Suprapubic skin (tissue), 4 donors: ENCODE results near the gene ENTREP1.

DNA sequence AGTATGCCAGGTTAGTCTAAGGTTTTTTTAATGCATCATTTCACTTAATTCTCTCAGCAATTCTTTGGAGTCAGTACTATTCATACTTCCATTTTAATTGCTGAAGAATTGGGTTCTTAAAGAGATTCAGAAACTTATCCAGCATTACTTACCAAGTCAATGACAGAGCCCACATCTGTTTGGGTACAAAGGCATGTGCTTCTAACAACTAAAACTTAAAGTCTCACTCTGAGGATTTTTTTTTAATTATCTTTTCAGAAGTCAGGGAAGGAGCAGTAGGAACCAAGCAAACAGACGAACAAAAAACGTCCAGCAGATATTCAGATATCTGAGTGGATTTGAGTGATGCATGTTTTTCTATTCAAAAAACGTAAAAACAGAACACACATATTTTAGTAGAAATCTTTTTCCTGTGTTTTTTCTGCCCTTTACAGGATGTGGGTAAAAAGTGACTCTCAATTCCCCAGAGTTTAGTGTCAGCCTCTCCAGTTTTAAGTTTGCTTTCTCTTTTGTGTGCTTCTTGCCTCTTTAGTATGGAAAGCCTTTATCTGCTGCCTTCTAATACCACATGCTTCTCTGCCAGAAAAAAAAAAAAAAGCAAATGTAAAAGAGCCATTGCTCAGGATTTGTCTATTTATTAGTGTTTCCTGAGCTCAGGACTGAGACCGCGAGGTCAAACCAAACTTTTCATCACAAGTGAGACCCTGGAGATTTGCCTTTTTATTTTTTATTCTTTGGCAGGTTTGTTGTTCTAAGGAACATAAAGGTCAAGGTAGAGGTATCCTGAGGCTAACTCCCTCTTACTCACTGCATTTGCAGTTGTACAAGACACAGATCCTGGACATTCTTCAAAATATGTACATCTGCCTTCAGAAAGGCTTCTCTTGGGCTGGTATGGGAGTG is 116.2 kb downstream of the PABIR1 start:
- PRO-cap, result no peak
- RAMPAGE, long total RNA, 4 experiments, result no peak in any of the 4 experiments

- PRO-cap, result no peak
- RAMPAGE, long total RNA, 4 experiments, result no peak in any of the 4 experiments
Measured at GRCh38 chr9:68942113-68942446, 71.8 kb downstream of the PRKACG start.

DNA sequence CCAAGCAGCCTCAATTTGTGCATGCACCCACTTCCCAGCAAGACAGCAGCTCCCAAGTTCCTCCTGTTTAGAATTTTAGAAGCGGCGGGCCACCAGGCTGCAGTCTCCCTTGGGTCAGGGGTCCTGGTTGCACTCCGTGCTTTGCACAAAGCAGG is 213 bp upstream of the FXN start:
- PRO-cap, result no peak
- RAMPAGE, long total RNA, 4 experiments, result no peak in any of the 4 experiments

DNA sequence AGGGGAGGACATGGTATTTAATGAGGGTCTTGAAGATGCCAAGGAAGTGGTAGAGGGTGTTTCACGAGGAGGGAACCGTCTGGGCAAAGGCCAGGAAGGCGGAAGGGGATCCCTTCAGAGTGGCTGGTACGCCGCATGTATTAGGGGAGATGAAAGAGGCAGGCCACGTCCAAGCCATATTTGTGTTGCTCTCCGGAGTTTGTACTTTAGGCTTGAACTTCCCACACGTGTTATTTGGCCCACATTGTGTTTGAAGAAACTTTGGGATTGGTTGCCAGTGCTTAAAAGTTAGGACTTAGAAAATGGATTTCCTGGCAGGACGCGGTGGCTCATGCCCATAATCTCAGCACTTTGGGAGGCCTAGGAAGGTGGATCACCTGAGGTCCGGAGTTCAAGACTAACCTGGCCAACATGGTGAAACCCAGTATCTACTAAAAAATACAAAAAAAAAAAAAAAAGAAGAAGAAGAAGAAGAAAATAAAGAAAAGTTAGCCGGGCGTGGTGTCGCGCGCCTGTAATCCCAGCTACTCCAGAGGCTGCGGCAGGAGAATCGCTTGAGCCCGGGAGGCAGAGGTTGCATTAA is 1.4 kb downstream of the FXN start:
- PRO-cap, result no peak
- RAMPAGE, long total RNA, 4 experiments, result no peak in any of the 4 experiments

GRCh38 chr9:69134396-69134970 is 39.6 kb upstream of the TJP2 start:
- PRO-cap, result no peak
- RAMPAGE, long total RNA, 4 experiments, result no peak in any of the 4 experiments

GRCh38 chr9:69136489-69137197 is 37.4 kb upstream of the TJP2 start:
- PRO-cap, result no peak
- RAMPAGE, long total RNA, 4 experiments, result no peak in any of the 4 experiments

DNA sequence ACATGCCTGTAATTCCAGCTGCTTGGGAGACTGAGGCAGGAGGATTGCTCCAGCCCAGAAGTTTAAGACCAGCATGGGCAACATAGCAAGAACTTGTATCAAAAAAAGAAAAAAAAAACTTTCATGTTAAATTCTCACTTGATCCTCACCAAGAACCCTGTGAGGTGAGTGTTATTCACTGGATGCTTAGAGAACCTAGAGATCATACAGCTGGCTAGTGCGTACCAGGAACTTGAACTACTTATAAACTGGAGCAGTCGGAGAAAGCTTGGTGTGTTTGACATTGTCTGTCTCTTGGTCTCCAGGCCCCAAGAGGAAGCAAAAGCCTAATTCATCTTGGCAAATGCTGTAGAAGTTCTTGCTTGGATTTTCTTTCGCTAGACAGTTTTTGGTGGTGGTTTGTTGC is 18.1 kb downstream of the TJP2 start:
- PRO-cap, result no peak
- RAMPAGE, long total RNA, 4 experiments, result no peak in any of the 4 experiments

GRCh38 chr9:69324372-69325464 is at the start of gene ENTREP1:
Gene ENTREP1, plus strand, starts transcription at chr9:69325215.
- PRO-cap, result bidirectional peak, plus-strand start at chr9:69325222, minus-strand start at chr9:69325045
- RAMPAGE, long total RNA, 4 experiments, result no peak in any of the 4 experiments

DNA sequence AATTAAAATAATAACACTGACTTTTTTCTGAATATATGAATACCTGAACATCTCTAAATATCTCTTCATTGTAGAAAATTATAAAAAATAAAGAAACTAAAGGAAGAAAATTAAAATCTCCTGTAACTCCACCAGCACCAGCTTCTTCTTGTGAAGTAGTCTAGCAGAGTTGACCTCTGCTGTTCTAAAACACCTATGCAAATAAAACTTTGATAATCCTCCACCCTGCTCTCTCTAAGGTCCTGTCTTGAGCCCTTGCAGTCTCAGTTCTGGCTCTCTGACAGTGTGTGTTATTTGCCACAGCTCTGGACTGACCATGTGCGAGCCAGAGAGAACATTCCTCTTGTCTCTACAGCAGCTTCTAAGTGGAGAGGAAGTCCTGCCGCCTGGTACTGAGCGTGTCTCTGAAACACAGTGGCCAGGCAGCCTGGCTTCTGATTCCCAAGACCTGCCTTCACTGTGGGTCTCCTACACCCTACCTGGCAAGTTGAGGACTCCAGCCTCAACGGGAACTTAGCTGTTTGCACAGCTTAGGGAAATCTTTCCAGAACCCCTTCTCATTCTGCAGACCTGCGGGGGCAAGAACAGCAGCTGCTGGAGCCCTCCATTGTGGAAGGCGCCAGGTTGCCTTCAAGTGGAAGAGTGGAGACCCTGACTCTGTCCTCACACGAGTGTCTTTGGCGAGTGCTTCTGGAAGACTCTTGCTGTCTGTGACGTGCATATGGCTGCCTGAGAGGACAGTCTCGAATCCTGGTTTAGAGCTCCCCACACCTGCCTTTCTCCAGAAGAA is 61.7 kb downstream of the ENTREP1 start:
- PRO-cap, result no peak
- RAMPAGE, long total RNA, 4 experiments, result no peak in any of the 4 experiments

DNA sequence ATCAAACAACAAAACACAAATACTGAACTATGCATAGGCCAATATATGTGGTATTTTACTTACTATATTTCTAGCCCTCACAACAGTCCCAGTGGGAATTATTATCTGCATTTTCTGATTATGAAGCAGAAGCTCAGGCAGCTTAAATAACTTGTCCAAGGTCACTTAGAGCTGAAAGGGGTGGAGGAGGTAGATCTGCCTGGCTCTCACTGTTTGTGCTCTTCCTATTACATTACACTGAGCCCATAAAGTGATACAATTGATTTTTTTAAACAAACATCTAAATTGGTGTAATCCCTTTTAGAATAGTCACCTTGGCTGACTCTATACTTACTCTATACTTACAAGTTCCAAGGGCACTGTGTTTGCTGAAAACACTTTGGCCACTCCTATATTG is 144.8 kb downstream of the APBA1 start:
- PRO-cap, result no peak
- RAMPAGE, long total RNA, 4 experiments, result no peak in any of the 4 experiments

DNA sequence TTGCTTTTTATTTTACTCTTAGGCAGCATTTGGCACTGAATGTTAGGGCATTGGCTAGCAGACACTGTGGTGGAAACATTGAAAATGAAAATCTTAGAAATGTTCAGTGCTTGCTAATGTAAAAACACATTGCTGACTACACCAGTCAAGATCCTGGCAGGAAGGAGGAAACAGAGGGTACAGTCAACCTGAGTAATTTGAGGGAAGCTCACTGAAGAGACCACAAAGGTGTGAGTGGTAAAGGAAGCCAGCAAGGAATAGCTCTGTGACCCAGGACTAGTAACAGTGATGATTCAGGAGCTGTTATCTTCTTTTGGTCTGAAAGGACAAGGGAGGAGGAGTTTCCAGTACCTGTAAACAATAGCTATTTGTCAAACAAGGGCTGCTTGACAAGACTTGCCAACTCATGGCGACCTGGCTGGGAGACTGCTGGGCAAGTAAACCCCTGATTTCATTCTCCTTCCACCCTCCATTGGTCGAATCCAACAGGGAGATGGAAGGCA is 68.0 kb downstream of the MAMDC2 start:
- PRO-cap, result no peak
- RAMPAGE, long total RNA, 4 experiments, result no peak in any of the 4 experiments

DNA sequence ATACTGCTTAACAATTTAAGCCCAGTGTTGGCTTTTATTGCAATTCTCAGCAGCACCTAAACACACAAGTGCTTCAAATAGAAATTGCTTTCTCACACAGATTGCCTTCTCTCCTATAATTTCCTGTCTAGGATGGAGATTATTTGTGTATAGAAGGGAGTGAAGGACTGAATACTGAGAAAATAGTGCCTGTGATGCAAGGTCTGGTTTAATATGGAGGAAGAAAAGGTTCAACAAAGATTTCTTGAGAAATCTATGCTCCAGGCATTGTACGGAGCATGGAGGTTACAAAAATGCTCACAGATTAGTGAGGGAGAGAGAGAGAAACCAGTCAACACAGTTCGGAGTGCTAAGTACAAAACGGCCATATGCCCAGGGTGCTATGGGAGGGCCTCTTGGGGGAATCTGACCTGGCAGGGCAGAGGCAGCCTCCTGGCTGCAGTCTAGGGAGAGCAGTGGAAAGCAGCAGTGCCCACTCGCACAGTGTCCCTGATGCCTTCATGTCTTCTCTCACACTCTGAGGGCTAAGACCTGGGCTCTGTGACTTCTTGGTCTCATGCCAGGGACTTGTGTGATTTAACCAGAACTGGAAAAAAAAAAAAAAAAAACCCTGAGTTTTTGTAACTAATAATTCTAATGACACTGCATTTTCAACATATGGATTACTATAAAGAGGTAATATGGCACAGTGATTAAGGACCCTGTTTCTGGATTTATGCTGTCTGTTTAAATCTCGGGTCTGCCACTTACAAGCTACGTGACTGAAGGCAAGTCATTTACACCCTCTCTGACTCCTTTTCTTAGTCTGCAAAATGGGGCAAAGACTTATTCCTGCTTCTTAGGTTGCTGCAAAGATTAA is 29.7 kb upstream of the SMC5 start:
- PRO-cap, result no peak
- RAMPAGE, long total RNA, 4 experiments, result no peak in any of the 4 experiments

- PRO-cap, result bidirectional peak, plus-strand start at chr9:70258572, minus-strand start at chr9:70258549
- RAMPAGE, long total RNA, 4 experiments, result no peak in any of the 4 experiments
Measured at GRCh38 chr9:70258097-70258749, 555 bp upstream of the SMC5 start.

DNA sequence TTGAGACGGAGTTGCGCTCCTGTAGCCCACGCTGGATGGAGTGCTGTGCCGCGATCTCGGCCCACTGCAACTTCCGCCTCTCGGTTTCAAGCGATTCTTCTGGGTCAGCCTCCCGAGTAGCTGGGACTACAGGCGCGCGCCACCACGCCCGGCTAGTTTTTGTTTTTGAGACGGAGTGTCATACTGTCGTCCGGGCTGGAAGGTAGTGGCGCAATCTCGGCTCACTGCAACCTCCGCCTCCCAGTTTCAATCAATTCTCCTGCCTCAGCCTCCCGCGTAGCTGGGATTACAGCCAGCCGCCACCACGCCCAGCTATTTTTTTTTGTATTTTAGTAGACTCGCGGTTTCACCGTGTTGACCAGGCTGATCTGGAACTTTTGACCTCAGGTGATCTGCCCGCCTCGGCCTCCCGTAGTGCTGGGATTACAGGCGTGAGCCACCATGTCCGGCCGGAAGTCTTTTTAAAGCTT is 1.2 kb downstream of the SMC5 start:
- PRO-cap, result no peak
- RAMPAGE, long total RNA, 4 experiments, result no peak in any of the 4 experiments

DNA sequence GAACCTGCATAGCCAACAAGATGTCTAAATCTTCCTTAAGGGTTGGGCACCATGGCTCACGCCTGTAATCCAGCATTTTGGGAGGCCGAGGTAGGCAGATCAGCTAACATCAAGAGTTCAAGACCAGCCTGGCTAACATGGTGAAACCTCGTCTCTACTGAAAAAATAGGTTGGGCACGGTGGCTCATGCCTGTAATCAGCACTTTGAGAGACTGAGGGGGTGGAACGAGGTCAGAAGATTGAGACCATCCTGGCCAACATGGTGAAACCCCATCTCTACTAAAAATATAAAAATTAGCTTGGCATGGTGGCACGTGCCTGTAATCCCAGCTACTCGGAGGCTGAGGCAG is 43.2 kb downstream of the SMC5 start:
- PRO-cap, result no peak
- RAMPAGE, long total RNA, 4 experiments, result no peak in any of the 4 experiments

- PRO-cap, result no peak
- RAMPAGE, long total RNA, 4 experiments, result no peak in any of the 4 experiments
Measured at GRCh38 chr9:70405102-70405768, 9.2 kb downstream of the KLF9 start.

GRCh38 chr9:70411482-70411648 is 3.1 kb downstream of the KLF9 start:
- PRO-cap, result no peak
- RAMPAGE, long total RNA, 4 experiments, result no peak in any of the 4 experiments

DNA sequence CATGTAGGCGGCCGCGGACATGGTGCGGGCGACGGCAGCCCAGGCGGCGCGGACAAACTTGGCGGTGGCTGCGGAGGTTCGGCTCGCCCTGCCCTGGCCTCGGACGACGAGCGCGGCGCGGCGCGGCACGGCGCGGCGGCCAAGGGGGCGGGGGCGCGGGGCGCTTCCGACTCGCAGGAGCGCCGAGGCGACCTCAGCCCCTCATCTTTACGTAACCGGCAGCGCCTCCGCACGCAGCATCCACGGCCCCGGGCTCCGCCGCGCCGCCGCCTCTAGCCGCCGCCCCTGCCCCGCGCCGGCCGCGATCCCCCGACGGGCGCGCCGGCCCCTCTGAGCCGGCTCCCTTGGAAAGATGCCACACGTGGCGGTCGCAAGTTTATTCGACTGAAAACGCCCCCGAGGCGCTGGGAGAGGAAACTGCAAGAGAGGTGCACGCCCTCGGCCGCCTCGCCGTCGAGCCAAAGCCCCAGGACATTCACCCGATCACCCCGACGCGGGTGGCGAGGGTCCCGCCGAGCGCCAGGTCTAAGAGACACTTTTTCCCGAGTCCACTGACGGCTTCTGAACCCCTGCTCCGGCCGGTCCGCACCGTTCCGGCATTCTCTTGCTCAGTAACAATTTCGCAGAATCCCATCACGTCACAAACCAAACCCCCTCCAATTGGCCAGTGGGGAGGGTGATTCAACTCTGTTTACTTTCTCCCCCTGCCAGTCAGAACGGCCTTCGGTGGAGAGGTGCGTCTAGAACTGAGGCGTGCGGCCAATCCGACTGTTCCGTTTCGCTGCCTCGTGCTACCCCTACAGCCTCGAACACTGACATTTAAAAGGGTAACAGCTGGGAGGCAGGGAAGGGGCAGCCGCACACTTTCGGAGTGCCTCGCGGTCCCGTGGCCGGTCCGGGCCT is 863 bp downstream of the KLF9 start:
- PRO-cap, result bidirectional peak, plus-strand start at position 204 of the sequence, minus-strand start at position 332 of the sequence; bidirectional peak, plus-strand start at position 714 of the sequence, minus-strand start at position 606 of the sequence
- RAMPAGE, long total RNA, 4 experiments, result start-site peak on the plus strand in 1 of 4 experiments, centred at position 871 of the sequence, 10 reads per replicate; start-site peak on the minus strand in 1 of 4 experiments, centred at positions 641 to 804 of the sequence, 17 to 199 reads per replicate

DNA sequence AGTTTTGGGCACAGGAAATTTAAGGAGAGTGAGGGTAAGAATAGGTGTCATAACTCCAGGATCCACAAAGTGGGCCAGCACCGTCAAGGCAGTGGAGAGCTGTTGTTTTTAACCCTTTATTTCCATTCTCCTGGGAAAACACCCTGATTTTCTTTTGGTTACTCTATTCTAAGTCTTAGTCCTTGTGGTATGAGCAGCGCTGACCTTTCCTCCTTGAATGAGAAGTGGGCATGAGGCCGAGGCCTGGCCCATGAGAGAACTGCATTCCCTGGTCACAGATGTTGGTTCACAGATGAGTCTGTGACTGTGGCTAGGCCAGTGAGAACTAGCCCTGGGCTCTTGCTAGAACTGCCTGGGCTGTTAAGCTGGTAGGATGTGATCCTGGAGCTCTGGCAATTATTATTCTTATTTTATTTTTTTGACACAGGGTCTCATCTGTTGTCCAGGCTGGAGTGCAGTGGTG is 71.6 kb upstream of the KLF9 start:
- PRO-cap, result no peak
- RAMPAGE, long total RNA, 4 experiments, result no peak in any of the 4 experiments

GRCh38 chr9:70601377-70601994 is 187.0 kb upstream of the KLF9 start:
- PRO-cap, result no peak
- RAMPAGE, long total RNA, 4 experiments, result no peak in any of the 4 experiments